Body of pancreas (tissue), 2 donors: ENCODE data around the gene NFATC2.

DNA sequence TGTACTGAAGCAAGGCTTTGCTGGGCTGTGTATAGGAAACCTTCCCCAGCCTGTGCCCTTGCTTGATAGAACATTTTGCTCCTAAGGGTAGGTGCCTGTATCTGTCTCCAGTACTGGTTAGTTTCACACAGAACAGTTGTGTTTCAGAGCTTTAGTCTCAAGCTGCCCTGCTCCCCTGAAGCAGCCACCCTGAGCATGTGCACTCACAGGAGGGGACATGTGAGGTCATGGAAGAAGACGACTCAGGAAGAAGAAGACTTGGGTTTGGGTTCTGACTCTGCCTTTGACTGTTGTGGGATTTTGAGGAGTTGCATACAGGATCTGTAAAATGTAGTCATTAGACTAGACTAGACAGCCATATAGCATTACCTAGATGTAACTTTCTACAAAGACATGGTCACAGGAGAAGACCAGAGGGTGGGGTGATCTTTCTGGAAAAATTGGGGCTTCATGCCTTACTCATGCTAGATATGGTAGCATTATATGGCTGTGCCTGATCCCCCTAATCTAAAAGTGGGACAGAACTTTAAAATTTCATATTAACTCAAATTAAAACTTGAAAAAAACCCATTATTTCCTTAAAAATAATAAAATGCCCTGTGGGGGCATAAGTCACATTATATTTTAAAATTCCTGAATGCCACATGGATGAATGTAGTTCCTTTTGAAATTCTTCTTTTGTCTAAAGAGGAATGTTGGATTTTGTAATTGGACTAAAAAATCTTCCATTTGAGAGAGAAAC is 10.5 kb downstream of the PTPN1 start:
- PRO-cap, result no peak
- RAMPAGE, long total RNA, 2 experiments, result no peak in any of the 2 experiments

DNA sequence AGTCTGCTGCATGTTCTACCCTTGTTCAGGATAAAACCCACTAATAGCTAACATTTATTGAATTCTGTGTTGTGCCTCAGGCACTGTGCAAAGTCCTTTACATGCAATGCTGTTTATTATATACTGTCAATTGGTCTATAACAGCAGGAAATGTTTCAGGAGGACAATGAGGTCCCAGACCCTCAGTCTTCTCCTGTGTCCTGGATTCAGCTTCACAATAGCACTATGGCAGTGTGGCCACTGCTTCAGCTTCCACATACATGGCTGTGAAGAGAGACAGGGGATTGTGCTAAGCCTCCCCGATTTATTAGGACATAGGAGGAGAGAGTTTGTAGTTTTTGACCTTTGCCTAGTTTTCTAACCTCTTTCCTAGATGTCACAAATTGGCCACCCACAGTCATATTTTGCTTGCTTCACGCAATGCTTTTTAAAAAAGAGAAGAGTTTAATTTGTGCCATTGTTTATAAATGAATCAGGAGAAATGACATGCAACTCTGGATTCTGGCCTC is 11.2 kb downstream of the PTPN1 start:
- PRO-cap, result no peak
- RAMPAGE, long total RNA, 2 experiments, result no peak in any of the 2 experiments

DNA sequence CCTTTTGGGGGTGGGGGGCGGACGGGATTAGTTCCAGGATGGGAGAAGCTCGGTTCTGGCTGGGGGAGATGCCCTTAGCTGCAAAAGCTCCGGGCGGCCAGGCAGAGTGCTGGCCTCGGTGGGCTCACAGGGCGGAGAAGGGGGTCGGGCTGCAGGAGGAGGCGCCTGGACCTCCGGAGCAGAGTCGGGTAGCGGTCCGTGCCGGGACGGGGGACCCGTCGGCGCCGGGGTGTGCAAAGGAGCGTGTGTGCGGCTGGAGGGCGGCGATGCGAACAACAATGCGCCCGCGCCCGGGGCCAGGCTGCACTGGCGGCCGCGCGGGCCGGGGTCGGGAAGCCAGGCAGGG is 822 bp downstream of the ADNP start:
- PRO-cap, result unidirectional peak, plus-strand start at position 156 of the sequence; bidirectional peak, plus-strand start outside the sequence, minus-strand start at position 277 of the sequence
- RAMPAGE, long total RNA, 2 experiments, result no peak in any of the 2 experiments

- PRO-cap, result no peak
- RAMPAGE, long total RNA, 2 experiments, result no peak in any of the 2 experiments
Measured at GRCh38 chr20:50949427-50950114, 8.8 kb downstream of the DPM1 start.

DNA sequence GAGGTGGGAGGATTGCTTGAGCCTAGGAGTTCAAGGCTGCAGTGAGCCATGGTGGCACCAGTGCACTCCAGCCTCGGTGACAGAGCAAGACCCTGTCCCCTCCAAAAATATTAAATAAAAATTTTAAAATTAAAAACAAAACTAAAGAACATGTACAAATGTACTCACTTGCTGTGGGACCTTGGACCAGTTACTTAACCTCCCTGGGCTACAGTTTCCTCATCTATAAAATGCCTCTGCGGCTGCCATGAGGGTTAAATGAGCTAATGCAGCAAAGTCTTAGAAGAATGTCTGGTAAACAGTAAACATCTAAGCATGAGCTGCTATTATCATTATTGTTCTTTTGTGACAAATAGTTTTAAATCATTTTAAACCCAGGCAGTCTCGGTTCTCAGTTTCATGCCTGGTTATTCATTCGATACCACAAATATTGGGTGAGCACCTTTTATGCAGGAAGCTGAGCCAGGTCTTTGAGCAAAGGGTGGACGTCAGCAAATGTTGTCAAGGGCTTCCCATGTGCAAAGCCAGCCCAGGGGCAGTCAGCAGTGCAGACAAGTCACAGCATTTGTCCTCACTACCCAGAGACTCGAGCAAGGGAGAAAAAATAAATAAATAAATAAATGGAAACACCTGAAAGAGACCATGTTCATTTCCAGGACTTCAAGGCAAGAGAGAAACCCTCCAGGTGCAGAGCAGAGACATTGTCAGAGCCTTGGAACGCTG is 128.7 kb downstream of the NFATC2 start:
- PRO-cap, result no peak
- RAMPAGE, long total RNA, 2 experiments, result no peak in any of the 2 experiments

DNA sequence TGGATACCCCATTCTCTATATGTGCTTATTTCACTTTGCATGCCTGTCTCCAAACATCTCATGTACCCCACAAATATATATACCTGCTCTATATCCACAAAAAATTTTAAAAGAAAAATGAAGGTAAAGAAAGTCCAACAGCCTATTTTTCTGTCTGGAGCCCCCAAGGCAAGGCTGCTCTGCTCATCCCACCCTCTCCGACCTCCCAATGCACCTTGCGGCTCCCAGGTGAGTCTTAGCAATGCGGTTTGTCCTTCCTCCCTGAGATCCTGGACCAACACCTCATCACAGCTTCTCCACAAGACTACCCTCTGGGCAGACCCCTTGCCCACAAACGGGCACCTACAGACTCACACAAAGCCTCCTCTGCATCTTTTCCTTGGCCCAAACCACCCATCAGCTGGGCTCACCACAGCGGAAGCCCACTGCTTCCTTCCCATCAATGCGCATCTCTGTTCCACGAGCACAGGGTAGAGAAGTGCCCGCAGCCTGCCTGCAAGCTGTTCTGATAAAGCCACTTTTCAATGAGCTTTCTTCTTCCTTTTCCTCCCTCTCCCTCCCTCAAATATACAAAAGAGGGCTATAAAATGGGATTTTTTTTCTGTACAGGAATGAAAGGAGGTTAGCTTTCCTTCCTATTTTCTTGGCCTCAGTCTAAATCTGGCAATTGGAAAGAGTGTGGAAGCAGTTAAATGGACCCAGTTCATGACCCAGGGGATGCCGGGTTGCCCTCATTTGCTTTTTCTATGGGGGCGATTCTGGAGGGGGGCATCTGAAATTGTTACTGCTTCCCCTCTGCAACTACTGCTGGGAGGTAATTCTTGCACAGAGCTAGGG is 111.2 kb downstream of the NFATC2 start:
- PRO-cap, result no peak
- RAMPAGE, long total RNA, 2 experiments, result no peak in any of the 2 experiments

DNA sequence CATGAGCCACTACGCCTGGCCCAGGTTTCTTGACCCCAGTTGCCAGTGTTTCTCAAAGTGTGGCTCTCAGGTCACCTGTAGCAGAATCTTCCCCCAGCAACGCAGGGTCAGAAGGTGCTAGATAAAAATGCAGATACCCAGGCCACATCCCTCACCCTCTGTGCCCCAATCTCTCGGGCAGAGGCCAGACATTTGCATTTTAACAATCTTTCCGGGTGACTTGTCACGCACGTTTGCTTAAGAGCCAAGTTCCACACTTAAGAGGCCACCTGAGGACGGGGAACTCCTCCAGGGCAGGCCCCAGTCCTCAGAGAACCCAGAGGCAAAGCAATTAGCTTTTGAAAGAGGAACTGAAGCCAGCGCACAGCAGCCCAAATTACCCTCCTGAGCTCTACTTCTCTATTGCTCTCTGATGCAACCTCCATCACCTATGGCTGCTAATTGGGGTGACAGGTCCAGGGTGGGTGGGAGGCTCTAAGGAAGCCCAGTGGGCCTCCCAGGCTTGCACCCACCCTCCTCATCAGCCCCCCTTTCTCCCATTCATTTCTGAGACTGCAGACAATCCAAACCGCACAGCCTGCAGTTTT is 81.7 kb downstream of the NFATC2 start:
- PRO-cap, result no peak
- RAMPAGE, long total RNA, 2 experiments, result no peak in any of the 2 experiments

DNA sequence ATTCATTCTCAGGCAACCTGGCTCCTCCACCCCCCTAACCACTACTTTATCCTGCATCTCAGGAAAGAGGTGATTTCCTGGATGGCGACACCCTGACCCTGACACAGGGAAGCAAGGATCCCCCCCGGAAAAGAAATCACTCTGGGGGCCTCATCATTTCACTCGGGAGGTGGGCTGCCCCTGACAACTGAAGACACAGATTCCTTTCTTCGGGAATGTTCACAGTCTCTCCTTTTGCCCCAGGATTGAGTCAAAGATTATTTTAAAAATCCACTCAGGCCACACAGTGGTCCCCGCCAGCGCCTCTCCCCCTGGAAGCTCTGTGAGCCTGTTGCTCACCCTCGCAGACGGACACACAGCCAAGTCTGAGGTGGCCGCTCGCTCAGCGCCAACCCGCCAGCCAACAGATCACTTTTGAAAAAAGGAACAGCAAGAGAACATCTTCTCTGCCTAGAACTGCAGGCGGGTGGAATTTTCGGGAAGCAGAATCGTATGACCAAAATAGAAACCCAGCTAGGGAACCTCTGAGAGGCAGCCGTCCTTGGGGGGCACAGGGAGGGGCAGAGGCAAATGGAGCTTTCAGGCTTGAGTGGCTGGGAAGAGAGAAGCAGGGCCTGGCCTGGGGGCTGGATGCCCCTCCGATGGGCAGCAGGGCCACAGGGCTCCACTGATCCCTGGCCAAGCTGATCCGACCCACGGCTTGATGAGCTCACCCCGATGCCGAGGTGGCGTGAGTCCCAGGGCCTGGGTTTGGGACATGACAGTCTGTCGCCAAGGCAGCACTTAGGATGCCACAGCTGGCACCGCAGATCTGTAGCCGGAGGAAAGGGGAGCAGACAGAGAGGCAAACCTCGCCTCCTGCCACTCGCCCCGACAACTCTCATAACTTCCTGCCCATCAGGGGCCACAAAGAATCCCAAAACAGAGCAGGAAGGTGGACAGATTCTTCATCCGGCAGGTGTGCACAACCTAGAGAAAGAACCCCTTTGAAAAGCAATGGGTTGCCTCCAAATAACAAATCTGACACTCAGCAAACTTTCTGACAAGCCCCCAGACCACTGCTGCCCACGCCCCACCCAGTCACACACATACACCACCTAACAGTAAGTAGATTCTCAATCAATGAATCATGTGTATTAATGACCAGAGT is 9.9 kb downstream of the NFATC2 start:
- PRO-cap, result no peak
- RAMPAGE, long total RNA, 2 experiments, result no peak in any of the 2 experiments

GRCh38 chr20:51541928-51543012 is at the start of gene NFATC2:
NFATC2 (minus strand) TSS chr20:51542719.
- PRO-cap, result unidirectional peak, plus-strand start at chr20:51542118; bidirectional peak, plus-strand start at chr20:51542874, minus-strand start at chr20:51542683
- RAMPAGE, long total RNA, 2 experiments, result start-site peak on the minus strand in 1 of 2 experiments, at chr20:51542019-51542153 at its widest, 5 reads per replicate

GRCh38 chr20:52031480-52032475 is 159.8 kb downstream of the ZFP64 start:
- PRO-cap, result no peak
- RAMPAGE, long total RNA, 2 experiments, result no peak in any of the 2 experiments

GRCh38 chr20:52105540-52105972 is 86.0 kb downstream of the ZFP64 start:
- PRO-cap, result no peak
- RAMPAGE, long total RNA, 2 experiments, result no peak in any of the 2 experiments

DNA sequence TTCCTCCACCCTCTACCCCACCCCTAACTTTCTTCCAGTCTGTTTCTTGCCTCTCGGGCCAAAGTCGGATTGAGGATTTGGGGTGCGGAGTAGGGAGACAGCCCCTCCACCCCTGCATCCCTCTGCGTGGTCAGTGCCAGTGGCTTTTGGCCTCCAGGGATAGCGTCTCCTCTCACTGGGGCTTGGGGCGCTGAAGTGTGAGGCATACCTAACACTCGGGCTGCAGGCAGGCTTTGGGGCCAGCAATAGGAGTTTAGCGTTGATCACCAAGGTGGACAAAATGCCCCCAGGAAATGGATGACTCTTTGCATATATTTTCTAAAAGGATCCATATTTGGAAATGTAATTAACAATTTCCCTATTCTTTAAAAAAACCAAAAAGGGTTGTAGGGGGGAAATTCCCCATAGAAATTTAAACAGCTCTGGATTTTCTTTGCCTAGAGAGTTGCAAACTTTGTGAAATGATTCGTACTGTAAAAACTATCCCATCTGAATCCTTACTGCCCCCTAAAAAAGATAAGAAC is 1.5 kb downstream of the TSHZ2 start:
- PRO-cap, result no peak
- RAMPAGE, long total RNA, 2 experiments, result no peak in any of the 2 experiments

GRCh38 chr20:53413109-53413619 is 180.5 kb downstream of the ZNF217 start:
- PRO-cap, result no peak
- RAMPAGE, long total RNA, 2 experiments, result no peak in any of the 2 experiments

DNA sequence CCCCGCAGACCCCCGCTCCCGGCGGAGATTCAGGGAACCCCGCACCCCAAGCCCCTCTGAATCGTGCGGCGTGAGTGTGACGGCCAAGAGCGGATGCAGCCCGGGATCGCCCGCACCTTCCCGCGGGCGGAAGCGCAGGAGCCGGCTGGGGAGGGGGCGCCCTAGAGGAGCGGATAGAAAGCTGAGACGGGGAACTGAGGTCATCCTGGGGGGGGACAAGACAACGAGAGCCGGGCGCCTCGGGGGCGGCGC is 273 bp downstream of the ZNF217 start:
- PRO-cap, result no peak
- RAMPAGE, long total RNA, 2 experiments, result no peak in any of the 2 experiments

DNA sequence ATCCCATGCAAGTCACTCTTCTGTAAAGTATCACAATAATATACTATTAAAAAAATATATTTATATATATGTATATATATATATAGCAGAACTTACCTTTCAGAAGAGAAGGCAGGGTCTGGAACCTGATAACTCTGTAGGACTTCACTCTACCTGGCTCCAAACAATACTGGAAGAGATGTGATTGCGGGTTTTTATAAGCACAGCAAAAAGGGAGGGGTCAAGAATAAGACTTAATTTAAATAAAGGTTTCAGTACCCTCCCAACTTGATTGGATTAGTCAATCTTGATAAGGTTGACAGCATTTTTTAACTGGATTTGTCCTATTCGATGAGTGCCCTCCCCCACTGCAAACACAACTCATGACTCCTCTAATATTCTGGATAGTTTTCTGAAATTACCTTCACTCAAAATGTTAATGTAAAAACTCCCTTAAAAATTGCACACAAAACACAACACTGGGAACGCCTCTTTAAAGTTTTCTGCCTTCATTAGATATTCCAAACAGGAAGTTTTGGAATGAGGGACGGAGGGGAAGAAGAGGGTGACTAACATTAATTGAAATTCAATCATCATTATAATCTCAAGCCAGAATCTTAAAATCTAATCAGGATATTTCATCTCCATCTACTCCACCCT is 4.0 kb upstream of the ZNF217 start:
- PRO-cap, result unidirectional peak, minus-strand start at position 168 of the sequence
- RAMPAGE, long total RNA, 2 experiments, result no peak in any of the 2 experiments

GRCh38 chr20:53669084-53669438 is 75.4 kb upstream of the ZNF217 start:
- PRO-cap, result no peak
- RAMPAGE, long total RNA, 2 experiments, result no peak in any of the 2 experiments

DNA sequence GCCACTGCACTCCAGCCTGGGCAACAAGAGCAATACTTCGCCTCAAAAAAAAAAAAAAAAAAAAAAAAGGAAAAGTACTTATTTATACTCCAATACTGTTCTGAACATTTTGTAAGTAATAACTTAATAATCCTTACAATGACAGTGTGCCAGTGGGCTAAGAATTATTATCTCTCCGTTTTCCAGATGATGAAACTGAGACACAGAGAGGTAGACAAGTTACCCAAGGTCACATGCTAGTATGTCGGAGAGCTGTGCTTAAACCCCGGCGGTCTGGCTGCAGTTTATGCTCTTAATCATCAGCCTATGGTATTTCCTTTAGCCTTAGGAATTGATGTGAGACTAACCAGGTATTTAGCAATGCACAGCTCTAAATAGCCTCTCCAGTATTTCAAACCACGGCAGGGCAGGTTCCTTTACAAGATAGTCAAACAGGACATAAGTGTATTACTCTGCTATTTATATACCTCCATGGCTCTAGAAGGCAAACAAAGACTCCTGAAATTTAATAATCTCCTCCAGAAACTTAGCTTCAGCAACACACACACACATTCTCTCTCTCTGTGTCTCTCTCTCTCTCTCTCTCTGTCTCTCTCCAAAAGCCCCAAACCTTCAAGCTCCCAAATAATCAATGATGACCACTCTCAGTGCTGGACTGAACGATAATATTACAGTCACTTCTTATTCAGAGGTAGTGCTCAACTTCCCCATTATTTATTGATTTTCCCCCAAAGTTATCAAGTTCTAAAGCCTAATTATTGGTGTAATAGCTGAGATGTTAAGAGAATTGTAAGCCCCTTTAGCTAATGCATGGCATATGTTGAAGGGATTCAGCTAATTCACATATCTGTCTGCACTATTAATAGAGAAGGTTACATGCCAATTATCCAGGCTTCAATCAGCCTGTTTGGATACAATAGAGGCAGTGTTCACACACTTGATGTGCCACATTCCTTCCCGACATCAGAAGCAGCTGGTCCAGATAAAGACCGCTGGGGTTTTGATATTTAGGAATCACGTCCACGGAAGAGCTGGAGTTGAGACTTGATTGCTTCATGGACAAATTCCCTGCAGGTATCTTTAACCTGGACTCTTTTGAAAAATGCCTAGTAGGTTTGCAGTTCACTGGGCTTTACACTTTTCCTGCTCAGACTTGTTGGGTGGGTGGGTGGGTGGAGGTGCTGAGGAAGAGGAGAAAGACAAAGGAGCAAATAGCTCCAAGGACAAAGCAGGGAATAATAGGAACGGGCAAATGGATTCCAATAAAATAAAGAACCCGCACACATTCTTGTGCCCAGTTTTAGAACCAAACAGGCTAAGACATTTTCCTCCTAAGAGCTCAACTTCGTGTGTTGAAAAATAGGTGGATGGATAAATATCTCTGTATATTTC is 142.3 kb upstream of the ZNF217 start:
- PRO-cap, result unidirectional peak, plus-strand start at position 1,010 of the sequence
- RAMPAGE, long total RNA, 2 experiments, result no peak in any of the 2 experiments

- PRO-cap, result unidirectional peak, minus-strand start at chr20:53739766
- RAMPAGE, long total RNA, 2 experiments, result no peak in any of the 2 experiments
Measured at GRCh38 chr20:53739624-53739865, 145.9 kb upstream of the ZNF217 start.

DNA sequence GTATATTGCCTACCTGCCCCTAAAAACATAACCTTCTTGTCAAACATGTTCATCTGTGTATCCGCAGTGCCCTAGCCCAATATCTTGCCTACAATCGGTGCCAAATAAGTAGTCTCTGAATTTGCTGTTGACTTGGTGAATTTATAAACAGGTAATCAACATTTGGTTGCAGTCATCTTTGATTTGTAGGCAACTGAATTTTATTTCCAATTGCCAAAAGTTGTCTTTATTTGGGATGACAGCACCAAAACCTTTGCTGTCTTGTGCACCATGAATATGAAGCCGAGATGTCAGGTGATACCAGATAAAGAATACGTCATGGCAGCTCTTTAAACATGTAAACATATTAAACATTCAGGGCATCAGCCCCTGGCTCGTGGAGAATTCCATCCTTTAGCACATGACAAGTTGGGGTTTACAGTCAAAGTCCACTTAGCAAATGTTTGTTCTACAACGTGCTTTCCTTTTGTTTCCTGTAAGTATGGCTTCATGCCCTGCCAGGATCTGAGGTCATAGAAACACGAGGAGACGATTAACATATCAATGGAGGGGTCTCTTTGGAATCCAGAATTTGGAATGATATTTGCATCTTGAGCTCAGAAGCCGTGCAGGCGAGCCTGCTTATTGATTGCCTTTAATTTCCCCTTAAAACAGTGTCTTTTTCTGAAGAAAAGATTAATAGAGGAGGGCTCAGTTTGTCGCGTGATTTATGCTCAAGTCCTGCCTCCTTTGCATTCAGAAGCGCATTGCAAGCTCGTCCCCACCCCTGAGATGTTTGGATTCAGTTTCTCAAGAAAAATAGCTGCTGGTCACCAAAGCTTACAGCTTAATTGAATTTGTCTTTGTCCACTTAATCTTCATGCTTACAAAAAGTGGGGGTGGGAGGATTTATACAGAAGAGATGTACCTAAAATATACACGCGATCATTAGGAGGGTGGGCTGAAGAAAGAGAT is 170.2 kb upstream of the ZNF217 start:
- PRO-cap, result no peak
- RAMPAGE, long total RNA, 2 experiments, result no peak in any of the 2 experiments

DNA sequence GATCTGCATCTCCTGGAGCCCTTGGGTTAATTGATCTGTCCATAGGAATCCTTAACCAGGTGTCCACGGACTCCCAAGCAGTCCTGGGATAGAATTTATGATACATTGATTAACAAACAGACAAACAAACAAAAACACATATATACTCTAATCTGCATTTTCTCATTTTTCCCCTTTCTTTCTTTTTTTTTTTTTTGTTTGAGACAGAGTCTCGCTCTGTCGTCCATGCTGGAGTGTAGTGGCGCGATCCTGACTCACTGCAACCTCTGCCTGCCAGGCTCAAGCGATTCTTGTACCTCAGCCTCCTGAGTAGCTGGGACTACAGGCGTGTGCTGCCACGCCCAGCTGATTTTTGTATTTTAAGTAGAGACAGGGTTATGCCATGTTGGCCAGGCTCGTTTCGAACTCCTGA is 207.9 kb upstream of the ZNF217 start:
- PRO-cap, result no peak
- RAMPAGE, long total RNA, 2 experiments, result no peak in any of the 2 experiments